A673 (cell line): ENCODE results near the gene TENM4.

- PRO-cap = no peak
Measured at GRCh38 chr11:78661993-78662247, 87.3 kb upstream of the NARS2 start.

GRCh38 chr11:79418876-79419615 is 21.8 kb downstream of the TENM4 start:
- PRO-cap = no peak

DNA sequence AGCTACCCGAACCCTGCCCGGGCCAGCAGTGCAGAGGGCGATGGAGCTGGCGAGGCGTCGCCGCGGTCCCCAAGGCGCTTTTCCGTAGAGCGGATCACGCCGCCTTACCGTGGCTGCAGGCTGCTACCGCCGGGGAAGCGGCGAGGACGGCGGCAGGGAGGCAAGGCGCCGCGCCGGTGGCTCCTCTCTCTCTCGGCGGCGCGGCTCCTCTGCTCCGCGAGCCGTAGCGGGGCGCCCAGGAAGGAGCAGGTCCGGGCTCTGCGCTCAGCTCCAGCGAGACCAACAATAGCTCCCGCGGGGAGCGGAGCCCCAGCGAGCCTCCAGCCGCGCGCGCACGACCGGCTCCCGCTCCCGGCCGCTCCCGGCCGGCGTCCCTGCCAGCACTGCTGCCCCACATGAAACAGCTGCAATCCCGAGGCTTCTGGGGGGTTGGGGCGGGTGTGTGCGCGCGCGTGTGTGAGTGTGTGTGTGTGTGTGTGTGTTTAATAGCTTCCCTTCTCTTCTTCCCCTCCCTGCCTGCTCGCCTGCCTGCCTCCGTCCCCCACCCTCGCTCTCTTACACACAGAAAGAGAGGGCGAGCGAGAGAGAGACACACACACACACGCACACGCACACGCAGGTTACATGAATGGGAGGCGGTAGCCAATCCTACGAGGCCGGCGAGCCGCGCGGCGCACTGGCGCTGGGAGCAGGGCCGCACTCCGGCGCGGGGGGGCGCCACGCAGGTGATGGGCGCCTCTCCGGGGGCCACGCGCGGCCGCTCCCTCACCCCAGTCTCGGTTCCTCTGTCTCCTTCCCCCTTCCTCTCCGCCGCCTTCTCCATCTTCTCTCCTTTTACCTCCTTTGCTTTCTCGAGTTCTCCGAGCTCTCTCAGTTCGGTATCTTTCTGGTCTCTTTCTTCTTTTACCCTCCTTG is at the start of gene TENM4:
TSS of gene TENM4 (minus strand) at position 630 of the 915 bp plus-strand sequence.
- PRO-cap = unidirectional peak, minus-strand start at position 385 of the sequence

GRCh38 chr11:79548383-79548666 is 107.5 kb upstream of the TENM4 start:
- PRO-cap = no peak

DNA sequence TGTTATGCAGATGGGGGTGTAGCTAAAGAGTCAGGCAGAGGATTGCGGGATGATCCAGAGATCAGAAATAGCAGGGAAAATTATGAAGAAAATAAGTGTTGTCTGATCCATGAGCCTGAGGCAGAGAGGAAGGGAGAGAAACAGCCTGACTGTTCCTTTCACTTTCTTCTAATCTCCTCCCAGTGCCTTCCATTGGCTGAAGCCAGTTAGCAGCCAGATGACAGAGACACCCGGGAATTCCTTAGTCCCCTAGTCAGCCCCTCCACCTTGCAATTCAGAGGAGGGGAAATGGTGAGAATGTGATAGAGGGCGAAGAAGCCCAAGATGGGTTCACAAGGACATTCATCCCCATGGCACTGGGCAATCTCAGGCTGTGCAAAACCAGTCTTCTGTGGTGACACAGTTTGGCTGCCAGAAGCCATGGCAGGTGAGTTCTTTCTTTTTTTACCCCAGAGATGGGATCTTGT is 533.4 kb upstream of the TENM4 start:
- PRO-cap = no peak

DNA sequence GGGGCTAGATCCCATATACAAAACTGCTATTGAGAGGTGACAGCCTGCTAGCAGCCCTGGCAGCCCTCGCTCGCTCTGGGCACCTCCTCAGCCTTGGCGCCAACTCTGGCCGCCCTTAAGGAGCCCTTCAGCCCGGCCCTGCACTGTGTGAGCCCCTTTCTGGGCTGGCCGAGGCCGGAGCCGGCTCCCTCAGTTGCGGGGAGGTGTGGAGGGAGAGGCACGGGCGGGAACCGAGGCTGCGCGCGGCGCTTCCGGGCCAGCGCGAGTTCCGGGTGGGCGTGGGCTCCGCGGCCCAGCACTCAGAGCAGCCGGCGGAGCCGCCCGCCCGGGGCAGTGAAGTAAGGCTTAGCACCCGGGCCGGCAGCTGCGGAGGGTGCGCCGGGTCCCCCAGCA is 330.0 kb downstream of the FAM181B start:
- PRO-cap = no peak

DNA sequence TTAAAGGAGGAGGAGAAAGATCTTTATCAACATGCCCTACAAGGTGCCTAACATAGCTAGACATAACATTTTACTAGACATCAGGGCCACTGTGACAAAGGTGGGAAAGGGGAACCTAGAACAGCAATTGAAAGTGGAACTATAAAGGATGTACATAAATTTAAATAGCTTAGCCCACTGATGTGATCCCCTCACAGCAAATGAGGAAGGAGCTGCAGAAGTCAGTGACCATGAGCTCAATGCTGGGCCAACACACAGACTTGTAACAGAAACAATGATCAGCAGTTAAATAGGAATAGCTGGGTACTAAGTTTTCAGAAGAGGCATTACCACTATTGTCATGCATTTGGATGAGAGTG is 4.5 kb downstream of the PRCP start:
- PRO-cap = no peak

DNA sequence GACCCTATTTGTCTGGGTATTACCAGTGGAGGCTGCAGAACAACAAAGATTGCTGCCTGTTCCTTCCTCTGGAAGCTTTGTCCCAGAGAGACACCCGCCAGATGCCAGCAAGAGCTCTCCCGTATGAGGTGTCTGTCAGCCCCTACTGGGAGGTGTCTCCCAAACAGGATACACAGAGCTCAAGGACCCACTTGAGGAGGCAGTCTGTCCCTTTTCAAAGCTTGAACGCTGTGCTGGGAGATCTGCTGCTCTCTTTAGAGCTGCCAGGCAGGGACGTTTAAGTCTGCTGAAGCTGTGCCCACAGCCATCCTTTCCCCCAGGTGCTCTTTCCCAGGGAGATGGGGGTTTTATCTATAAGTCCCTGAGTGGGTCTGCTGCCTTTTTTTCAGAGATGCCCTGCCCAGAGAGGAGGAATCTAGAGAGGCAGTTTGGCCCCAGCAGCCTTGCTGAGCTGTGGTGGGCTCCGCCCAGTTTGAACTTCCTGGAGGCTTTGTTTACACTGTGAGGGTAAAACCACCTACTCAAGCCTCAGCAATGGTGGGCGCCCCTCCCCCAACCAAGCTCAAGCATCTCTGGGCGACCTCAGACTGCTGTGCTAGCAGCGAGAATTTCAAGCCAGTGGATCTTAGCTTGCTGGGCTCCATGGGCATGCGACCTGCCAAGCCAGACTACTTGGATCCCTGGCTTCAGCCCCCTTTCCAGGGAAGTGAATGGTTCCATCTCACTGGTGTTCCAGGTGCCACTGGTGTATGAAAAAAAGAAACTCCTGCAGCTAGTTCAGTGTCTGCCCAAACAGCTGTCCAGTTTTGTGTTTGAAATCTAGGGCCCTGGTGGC is 54.4 kb downstream of the DDIAS start:
- PRO-cap = no peak

GRCh38 chr11:83007765-83008444 is 63.8 kb downstream of the RAB30 start:
- PRO-cap = no peak

DNA sequence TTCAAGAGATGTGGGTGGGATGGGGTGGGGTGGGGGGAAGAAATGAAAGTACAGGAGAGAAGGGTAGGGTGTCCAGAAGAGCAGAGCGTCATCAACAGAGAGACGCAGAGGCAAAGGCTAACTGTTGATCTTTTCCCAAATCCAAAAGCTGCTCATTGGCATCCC is 1.7 kb downstream of the RAB30 start:
- PRO-cap = no peak

DNA sequence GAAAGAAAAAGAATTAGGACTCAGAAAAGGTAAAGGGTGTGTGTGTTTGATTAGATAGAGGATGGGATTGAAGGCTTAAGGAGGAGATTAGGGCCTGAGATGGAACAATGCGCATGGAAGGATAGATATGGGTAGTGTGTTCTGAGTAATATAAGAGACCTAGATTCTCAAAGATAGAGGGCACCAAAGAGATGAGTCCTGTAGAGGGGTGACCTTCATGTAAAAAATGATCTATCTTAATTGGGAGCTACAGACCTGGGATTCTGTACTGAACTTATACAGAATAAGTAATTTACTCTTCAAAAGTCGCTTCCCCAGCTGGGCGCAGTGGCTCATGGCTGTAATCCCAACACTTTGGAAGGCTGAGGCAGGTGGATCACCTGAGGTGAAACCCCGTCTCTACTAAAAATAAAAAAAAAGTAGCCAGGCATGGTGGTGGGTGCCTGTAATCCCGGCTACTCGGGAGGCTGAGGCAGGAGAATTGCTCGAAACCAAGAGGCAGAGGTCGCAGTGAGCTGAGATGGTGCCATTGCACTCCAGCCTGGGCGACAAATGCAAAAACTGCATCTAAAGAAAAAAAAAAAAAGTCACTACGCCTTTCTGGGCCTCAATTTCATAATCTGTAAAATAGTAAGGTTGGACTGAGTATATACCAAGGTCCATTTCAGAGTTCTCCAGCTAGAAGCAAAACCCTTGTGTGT is 17.5 kb upstream of the RAB30 start:
- PRO-cap = no peak

- PRO-cap = no peak
Measured at GRCh38 chr11:83158654-83159351, 1.9 kb downstream of the PCF11 start.

DNA sequence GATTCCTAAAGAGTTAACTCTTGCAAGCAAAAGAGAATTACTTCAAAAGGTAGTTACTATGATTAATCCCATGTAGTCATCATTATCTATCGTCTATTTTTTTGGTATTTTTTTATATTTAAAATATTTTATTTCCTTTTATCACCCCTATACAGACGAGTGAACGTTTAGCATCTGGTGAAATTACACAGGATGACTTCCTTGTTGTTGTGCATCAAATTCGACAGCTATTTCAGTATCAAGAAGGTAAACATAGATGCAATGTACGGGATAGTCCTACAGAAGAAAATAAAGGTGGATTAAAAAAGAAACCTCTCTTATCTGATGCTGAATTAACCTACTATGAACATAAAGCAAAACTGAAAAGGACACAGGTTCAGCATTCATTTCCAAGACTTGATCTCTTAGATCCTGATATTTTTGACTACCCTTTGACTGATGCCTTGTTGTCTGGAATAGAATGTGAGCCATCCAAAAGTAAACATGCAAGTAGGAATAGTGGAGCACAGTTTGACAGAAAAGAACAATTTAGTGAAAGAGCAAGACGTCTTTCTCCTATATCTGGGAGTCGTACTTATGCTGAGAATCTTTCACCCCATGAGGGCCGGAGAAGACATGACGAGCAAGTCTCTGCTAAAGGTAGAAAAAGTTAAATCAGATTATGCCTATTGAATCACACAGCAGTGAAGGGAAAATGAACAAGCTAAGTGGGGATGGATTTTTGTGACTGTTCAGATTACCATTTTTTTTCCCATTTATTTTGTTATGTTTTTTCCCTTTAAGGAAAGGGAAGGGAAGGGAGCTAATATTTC is 10.5 kb downstream of the PCF11 start:
- PRO-cap = no peak

GRCh38 chr11:83191893-83192610 is 1.5 kb upstream of the ANKRD42 start:
- PRO-cap = no peak

DNA sequence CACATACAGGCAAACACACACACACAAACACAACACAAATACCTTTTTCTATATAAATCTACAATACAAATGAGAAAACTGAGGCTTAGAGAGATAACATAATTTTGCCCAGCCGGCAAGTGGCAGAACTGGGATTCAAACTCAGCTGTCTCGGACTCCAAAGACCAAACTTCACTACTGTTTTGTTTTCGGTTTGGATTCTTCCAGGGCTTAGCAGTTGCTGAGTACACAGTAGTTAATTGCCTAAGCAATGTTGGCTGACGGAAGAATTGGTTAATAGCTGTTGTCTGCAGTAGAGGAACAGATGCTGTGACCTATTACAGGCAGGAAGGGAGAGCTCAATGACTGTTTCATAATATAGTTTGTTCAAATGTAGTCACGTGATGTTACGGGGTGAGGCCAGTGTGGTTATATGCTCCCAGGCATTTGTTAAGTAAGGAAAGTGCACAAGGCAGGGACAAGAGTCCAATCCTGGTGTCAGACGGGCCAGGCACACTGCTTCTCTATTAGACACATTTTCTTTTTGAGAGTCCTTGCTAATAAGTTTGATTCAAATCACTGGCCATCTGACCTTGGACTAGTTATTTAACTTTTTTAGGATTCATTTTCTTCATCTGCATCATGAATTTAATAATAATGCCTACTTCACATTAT is 222.6 kb upstream of the CCDC90B start:
- PRO-cap = no peak

- PRO-cap = bidirectional peak, plus-strand start at chr11:83641682, minus-strand start at chr11:83641685
Measured at GRCh38 chr11:83641442-83641889, 355.3 kb upstream of the CCDC90B start.

DNA sequence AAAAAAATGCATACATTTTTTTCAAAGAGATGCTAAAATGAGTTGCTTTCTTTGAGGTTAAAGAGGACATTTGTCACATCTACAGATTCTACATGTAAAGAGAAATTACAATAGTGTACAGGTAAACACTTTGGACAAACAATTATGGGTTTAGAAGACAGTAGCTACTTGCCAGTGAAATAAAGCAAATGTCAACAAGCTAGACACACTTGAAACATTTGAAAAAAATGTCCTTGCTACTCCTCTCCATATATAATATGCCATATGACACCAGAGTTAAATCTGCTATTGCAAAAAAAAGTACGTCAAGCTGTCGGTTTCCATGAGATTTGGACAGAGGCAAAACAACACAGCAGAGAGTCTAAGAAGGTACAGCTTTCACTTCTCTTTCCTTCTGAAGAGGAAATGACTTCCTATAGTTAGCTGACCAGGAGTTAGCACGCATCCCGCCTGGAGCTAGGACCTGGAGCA is 394.8 kb upstream of the CCDC90B start:
- PRO-cap = no peak

- PRO-cap = no peak
Measured at GRCh38 chr11:84720584-84721573, 906.3 kb downstream of the DLG2 start.

DNA sequence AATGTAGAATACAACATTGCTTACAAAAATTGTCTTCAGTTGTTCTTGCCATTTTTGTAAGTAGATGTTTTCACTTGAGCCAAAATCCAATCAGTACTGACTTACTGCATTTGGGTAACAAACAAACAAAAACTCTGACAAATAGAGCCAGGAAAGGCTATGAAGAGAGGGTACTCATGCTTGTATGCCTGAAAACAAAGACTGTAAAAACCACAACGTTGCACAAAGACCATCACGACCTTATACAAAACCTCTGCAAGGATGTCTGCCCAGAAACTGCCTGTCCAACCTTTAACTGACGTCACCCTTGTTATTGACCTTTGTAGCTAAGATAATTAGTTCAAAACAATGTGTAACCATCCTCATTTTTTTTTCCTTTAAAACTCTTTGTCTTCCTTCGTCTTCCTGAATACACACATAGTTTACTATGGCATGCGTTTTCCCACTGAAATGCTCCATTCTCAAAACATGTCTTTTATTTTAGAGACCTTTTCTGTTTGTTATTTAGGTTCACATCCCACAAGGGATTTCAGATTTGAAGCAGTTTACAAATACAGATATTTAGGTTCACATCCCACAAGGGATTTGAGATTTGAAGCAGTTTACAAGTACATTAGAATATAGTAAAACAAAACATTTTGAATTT is 882 bp upstream of the CREBZF start:
- PRO-cap = no peak

GRCh38 chr11:85774622-85775279 is 36.2 kb downstream of the SYTL2 start:
- PRO-cap = no peak